Stomach (tissue), 7 donors: ENCODE results near the gene PGPEP1.

DNA sequence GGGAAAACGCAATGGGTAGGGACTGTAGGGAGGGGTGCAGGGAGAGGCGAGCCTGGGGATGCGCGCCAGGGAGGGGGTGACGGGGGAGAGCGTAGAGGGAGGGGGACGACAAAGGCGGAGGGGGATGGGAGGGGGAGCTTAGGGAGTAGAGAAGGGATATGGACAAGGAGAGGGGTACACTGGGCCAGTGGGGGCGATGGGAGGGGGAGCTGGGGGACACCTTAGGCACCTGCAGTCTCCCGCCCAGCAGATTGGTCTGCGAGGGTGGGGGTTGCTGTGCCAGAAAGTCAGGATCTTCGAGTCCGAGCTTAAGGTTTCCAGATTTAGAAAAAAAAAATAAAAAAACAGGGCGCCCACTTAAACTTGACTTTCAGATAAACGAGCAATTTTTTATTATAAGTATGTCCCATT is 15.7 kb downstream of the CCDC124 start:
- PRO-cap = no peak
- RAMPAGE, long total RNA, 5 experiments = no peak in any of the 5 experiments
- RRBS = no CpG with 5 or more reads among the region's 15 CpGs

GRCh38 chr19:18000685-18000913 is 7.4 kb upstream of the ARRDC2 start:
- PRO-cap = bidirectional peak, plus-strand start at chr19:18000777, minus-strand start at chr19:18000737
- RAMPAGE, long total RNA, 5 experiments = no peak in any of the 5 experiments
- RRBS = no CpG with 5 or more reads among the region's 13 CpGs

DNA sequence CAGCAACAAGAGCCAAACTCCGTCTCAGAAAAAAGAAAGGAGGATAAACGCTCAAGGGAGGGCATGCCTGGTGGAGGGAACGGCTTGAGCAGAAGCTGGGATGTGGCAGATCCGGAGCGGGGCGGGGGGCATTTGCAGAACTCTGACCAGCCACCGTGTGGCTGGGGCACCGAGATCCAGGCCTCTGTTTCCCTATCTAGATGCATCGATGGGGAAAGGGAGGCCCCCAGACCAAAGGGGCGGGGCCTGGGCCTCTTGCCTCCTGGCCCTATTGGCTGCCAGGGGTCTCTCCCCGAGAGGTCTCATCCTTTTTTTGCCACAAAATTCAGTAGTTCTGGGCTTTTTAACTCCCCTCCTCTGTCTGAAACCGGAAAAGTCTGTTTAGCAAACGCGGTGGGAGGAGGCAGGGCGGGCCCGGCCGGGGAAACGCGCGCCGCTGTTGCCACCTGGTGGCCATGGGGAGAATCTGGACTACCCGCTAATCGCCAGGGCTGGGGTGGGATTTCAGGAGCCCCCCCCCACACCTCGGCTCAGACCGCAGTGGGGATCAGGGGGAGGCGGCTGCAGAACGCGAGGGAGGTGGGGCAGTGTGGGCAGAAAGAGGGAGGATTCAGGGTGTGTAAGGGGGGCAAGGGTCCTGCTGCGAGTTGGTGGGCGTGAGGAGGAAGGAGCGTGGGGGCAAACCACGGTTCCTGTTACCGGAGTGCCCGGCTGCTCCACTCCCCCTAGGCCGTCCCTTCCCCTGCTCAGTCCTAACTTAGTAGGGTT is 28.4 kb downstream of the IL12RB1 start:
- PRO-cap = no peak
- RAMPAGE, long total RNA, 5 experiments = no peak in any of the 5 experiments
- RRBS = 2% methylated on average over 5 of the region's 35 CpGs

DNA sequence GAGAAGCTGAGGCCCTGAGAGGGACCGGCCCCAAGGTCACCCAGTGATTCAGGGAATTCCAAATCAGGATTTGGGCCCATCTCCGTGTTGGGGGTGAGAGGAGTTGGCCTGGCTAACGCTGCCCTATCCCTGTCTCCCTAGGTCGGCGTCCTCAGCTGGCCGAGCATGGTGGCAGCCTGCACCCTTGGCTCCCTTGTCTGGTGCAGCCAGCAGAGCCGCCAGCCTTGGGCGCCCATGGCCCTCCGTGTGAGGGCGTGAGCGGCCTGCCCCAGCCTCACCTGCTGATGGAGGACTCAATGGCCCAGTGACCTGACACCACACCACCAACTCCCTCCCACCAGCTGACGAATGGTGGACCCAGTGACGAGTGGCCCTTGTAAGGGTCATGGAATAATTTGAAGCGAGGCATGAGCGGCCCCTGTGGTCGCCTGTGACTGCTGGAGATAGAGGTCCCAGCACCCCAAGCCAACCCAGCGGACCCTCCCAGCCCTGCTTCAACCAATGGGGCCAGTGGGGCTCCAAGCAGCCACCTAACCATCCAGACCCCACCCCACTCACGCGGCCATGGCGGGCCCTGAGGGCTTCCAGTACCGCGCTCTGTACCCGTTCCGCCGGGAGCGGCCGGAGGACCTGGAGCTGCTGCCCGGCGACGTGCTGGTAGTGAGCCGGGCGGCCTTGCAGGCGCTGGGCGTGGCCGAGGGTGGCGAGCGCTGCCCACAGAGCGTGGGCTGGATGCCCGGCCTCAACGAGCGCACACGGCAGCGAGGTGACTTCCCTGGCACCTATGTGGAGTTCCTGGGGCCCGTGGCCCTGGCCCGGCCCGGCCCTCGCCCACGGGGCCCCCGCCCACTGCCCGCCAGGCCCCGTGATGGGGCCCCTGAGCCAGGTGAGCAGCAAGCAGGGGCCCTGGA is 2.6 kb downstream of the PIK3R2 start:
- PRO-cap = bidirectional peak, plus-strand start at position 785 of the sequence, minus-strand start at position 599 of the sequence
- RAMPAGE, long total RNA, 5 experiments = start-site peak on the plus strand in 2 of 5 experiments, centred at positions 409 to 591 of the sequence, 13 to 23 reads per replicate
- RRBS = 19% methylated on average over 15 of the region's 51 CpGs

GRCh38 chr19:18193539-18194436 is 770 bp downstream of the MPV17L2 start:
- PRO-cap = no peak
- RAMPAGE, long total RNA, 5 experiments = start-site peak on the plus strand in 1 of 5 experiments, at chr19:18193870-18193919 at its widest, 7 reads per replicate
- RRBS = 2% methylated on average over 10 of the region's 37 CpGs

- PRO-cap = unidirectional peak, minus-strand start at chr19:18273793
- RAMPAGE, long total RNA, 5 experiments = no peak in any of the 5 experiments
- RRBS = no CpG with 5 or more reads among the region's 10 CpGs
These were observed 712 bp downstream of the IQCN start for GRCh38 chr19:18273519-18273960.

- PRO-cap = bidirectional peak, plus-strand start at chr19:18282092, minus-strand start at chr19:18282126; bidirectional peak, plus-strand start at chr19:18282431, minus-strand start at chr19:18282336
- RAMPAGE, long total RNA, 5 experiments = start-site peak on the plus strand in 1 of 5 experiments, at chr19:18282091-18282095 at its widest, 26 reads per replicate
- RRBS = 3% methylated on average over 4 of the region's 35 CpGs
These were observed 680 bp upstream of the JUND start for GRCh38 chr19:18281978-18282625.

- PRO-cap = no peak
- RAMPAGE, long total RNA, 5 experiments = no peak in any of the 5 experiments
- RRBS = 76% methylated on average over 7 of the region's 24 CpGs
These were observed 16.7 kb downstream of the LSM4 start for GRCh38 chr19:18306040-18306662.

GRCh38 chr19:18309874-18310499 is 12.9 kb downstream of the LSM4 start:
- PRO-cap = no peak
- RAMPAGE, long total RNA, 5 experiments = no peak in any of the 5 experiments
- RRBS = 92% methylated on average over 6 of the region's 16 CpGs

- PRO-cap = no peak
- RAMPAGE, long total RNA, 5 experiments = no peak in any of the 5 experiments
- RRBS = no CpG with 5 or more reads among the region's 14 CpGs
These were observed 7.3 kb downstream of the LSM4 start for GRCh38 chr19:18315355-18316218.

DNA sequence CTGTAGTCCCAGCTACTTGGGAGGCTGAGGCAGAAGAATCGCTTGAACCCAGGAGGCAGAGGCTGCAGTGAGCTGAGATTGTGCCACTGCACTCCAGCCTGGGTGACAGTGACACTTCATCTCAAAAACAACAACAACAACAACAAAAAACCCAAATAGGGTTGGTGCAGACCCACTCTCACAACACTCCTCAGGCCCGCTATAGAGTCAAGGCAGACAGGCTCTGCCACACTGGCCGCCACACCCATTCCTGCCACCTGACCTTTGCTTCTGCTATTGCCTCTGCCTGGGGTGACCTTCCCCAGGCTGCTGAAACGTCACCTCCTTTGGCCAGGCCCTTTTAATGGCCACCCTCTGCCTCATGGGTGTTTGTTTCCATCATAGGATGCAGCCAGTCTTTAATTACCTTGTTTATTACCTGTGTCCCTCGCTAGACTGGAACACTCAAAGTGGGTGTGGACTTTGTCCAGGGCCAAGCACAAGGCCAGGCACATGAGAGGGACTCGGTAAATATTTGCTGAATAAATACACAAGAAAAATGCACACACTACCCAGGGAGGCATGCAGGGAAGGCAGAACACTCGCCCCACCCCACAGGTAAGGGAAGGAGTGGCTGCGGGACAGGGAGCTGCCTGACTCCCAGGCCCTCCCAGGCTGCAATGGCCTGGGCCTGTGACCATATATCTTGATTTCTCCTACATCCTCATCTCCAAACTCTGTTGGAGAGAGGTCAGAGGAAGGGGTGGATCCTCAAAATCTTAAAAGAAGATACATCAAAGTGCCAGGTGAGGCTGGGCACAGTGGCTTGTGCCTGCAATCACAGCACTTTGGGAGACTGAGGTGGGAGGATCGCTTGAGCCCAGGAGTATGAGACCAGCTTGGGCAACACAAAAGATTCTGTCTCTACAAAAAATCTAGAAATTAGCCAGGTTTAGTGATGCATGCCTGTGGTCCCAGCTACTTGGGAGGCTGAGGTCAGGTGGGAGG is 3.1 kb downstream of the LSM4 start:
- PRO-cap = unidirectional peak, plus-strand start at position 554 of the sequence
- RAMPAGE, long total RNA, 5 experiments = no peak in any of the 5 experiments
- RRBS = no CpG with 5 or more reads among the region's 9 CpGs

DNA sequence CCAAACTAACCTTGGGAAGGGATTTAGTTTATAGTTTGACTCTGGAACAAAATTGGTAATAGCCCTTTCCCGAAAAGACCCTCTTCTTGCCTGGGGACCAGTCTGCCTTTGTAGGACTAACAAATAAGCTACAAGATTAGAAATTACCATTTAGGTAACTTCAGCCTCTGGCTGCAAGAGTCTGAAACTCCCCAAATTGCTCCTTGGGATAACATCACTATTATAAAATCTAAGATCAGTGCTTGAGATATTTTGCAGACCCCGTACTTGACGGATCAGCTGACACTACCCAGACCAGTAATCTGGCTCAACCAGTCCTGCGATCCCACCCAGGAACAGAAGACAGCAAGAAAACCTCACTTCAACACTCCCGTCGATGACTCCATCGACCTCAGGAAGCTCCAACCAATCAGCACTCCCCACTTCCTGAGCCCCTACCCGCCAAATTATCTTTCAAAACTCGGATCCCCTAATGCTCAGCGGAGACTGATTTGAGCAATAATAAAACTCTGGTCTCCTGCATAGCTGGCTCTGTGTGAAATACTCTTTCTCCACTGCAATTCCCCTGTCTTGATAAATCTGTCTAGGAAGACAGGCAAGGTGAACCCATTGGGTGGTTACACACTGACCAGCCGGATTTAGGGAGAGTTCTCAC is 1.3 kb downstream of the LSM4 start:
- PRO-cap = no peak
- RAMPAGE, long total RNA, 5 experiments = no peak in any of the 5 experiments
- RRBS = no CpG with 5 or more reads among the region's 11 CpGs

DNA sequence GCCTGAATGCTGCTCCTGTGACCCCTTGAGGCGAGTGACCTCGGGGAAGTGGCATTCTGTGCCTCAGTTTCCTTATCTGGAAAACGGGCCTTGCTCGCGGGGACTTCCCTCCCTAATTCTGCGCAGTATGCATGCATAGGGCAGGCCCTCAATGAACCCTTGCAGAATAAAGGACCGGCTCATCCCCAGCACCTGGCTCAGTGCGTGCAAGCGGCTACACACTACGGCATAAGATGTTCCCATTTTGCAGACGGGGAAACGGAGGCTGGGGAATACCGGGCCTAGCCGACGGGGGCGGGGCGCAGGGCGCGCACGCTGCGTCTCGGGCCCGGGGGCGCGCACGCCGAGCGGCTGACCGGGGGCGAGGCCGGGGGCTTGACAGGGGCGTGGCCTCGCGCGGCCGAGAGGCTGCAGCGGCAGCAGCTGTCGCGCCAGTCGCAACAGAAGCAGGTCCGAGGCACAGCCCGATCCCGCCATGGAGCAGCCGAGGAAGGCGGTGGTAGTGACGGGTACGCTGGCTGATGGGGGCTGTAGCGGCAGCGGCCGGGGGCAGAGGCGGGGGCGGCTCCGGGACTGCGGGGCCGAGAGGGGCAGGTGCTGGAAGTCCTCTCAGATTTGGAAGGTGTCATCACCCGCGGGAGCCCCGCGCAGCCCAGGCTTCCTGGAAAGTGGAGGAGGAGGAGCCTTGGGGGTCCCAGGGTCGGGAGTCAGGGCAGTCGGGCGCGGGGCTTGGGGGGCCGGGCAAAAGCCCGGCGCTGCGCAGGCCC is at the start of gene PGPEP1:
PGPEP1 (plus strand) TSS at position 392 of the 767 bp plus-strand sequence.
- PRO-cap = bidirectional peak, plus-strand start at position 434 of the sequence, minus-strand start at position 199 of the sequence
- RAMPAGE, long total RNA, 5 experiments = start-site peak on the plus strand in 5 of 5 experiments, centred at positions 397 to 434 of the sequence, 21 to 188 reads per replicate
- RRBS = 1% methylated on average over 15 of the region's 67 CpGs

- PRO-cap = unidirectional peak, minus-strand start at chr19:18341280; unidirectional peak, minus-strand start at chr19:18341355
- RAMPAGE, long total RNA, 5 experiments = no peak in any of the 5 experiments
- RRBS = no CpG with 5 or more reads among the region's 19 CpGs
These were observed 712 bp downstream of the PGPEP1 start for GRCh38 chr19:18340974-18341646.

DNA sequence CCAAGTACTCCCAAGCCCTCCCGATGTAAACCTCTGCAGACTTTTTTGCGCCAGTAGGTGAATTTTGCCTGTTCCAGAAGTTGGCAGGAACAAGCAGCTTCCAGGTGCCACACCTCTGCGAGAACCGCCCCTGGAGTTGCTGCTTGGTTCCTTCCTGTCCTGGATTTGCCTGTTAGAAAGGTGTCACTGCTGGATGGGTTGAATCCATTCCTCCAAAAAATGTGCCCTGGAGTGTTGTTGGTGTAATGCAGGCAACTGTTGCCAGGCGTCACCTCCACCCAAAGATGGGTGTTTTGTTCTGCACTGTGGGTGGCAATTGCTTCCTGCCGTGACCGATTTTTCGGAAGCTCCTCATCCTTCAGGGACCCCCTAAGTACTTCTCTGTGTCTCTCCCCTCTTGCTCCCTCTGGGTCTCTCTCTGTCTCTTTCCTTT is 5.7 kb downstream of the PGPEP1 start:
- PRO-cap = no peak
- RAMPAGE, long total RNA, 5 experiments = no peak in any of the 5 experiments
- RRBS = no CpG with 5 or more reads among the region's 8 CpGs

DNA sequence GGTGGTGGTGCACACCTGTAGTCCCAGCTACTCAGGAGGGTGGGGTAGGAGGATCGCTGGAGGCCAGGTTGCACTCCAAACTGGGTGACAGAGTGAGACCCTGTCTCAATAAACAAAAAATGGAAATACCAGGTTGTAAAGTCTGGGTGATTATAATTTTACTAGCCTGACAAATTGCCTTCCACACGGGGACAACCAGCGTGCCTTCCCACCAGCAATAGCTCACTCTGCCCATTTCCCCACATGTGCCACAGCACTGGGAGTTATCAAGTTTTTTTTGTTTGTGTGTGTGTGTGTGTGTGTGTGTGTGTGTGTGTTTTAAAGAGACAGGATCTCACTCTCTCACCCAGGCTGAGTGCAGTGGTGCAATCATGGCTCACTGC is 22.3 kb downstream of the PGPEP1 start:
- PRO-cap = no peak
- RAMPAGE, long total RNA, 5 experiments = no peak in any of the 5 experiments
- RRBS = no CpG with 5 or more reads among the region's 3 CpGs

GRCh38 chr19:18364239-18365466 is 21.3 kb upstream of the GDF15 start:
- PRO-cap = bidirectional peak, plus-strand start at chr19:18365210, minus-strand start at chr19:18365006
- RAMPAGE, long total RNA, 5 experiments = start-site peak on the plus strand in 1 of 5 experiments, at chr19:18364275-18364491 at its widest, 5 reads per replicate
- RRBS = no CpG with 5 or more reads among the region's 27 CpGs

- PRO-cap = no peak
- RAMPAGE, long total RNA, 5 experiments = no peak in any of the 5 experiments
- RRBS = no CpG with 5 or more reads among the region's 8 CpGs
These were observed 12.3 kb upstream of the GDF15 start for GRCh38 chr19:18373554-18374210.

DNA sequence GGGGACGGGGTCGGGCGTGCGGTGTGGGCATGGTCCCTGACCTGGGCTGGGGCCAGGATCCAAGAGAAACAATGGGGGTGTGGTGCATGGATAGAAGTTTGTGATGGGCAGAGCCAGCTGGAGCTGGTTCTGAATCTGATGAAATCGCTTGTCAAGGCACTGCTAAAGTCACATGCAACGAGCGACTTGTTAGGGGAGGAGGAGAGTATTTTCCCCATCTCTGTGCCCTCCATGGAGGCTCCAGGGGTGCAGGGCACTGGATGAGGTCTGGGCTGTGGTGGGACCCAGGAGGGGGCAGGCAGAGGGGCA is 746 bp downstream of the GDF15 start:
- PRO-cap = no peak
- RAMPAGE, long total RNA, 5 experiments = no peak in any of the 5 experiments
- RRBS = no CpG with 5 or more reads among the region's 7 CpGs

DNA sequence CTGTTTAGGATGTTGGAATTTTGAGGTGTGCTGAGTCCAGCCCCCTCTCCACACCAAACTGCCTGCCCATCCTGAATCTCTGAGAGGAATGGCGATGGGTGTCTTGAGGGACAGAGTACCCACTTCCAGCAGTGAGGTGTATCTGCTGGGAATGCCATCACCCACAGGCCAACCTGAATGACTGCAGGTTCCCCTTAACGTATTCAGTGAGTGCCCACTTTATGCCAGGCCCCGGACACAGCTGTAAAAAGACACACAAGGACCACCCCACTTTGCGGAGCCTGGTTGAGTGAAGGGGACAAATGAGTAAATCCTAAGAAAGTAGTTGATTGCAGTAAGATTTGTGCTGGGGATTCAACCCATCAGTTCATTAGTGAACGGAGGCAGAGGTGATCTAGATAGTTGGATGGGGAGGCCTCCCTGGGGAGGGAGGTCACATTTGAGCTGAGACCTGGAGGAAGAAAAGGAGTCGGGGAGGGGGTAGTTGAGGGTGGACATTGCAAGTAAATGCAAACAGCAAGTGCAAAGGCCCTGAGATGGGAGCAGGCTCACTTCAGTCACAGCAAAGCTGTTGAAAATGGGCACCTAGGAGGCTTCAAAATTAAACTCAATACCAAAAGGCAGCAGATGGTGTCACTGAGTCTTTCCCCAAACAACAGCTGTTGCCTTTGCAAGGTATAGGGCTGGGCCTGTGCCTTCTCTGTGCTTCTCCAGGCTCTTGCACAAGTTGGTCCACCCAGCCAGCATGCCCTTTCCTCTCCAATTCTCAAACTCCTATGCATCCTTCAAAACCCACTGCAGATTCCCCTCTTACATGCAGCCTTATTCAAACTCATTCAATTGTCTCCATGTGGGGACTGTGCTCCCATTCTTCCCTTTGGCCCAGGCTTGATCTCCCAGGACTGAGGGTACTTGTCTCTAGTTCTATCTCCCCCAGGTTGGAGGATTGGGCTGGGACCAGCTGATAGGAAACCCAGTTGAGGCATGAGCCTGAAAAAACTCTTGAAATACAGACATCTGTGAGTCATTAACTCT is 4.4 kb downstream of the GDF15 start:
- PRO-cap = no peak
- RAMPAGE, long total RNA, 5 experiments = no peak in any of the 5 experiments
- RRBS = no CpG with 5 or more reads among the region's 6 CpGs